Aortic smooth muscle cell (primary cell): ENCODE measurements around the gene SUCO.

DNA sequence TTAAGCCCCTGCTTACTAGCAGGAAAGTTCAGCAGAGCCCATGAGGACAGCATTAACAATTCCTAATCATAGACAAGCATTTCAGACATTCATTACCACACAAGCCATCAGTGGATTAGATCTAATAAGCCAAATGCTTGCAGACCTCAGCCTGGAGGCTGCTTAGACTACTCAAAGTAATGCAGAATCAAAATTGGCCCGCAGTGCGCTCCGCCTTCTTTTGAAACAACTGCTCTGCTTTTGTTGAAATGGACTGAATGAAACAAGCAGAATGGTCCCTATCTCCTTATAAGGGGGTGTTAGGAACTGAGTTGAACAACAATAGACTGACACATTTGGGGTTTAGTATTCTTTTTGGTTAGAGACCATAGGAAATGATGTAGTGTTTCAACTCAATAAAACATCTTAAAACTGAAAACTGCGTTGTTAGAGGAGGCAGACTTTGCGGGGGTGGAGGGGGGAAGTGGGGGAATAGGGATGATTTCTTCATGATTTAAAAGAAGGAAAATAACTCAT, 54.5 kb downstream of the GORAB start:
- RRBS: no CpG with 5 or more reads among the region's 5 CpGs

DNA sequence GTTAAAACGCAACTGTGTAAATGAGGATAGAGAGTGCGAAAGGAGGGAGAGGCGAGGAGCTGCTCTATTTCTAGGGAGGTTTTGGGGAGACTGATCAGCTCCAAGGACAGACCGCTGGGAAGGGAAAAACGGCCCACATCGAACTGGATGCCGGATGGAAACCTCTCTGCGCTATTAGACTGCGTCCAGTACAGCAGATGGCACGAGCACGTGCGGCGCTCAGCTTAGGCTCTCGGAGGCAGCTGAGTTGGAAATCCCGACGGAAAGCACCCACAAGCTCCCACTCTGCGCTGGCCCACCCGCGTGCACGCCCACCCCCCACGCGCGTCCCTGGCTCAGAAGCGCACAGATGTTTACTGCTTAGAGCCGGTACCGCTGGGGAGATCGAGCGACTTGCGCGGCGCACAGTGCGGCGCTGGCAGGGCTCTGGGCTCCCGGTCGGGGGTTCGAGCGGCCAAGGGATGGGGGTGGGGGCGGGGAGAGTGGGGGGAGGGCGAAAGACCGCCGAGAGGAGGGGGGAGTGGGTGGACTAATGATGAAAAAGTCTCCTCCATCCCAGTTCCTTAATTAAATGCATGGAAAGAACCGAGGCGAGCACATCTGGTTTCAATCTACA, 2.6 kb upstream of the PRRX1 start:
- RRBS: 4% methylated on average over 10 of the region's 43 CpGs

GRCh38 chr1:170667480-170667871, 3.5 kb downstream of the PRRX1 start:
- RRBS: no CpG with 5 or more reads among the region's 8 CpGs

GRCh38 chr1:170693081-170693676, 29.2 kb downstream of the PRRX1 start:
- RRBS: no CpG with 5 or more reads among the region's 2 CpGs

DNA sequence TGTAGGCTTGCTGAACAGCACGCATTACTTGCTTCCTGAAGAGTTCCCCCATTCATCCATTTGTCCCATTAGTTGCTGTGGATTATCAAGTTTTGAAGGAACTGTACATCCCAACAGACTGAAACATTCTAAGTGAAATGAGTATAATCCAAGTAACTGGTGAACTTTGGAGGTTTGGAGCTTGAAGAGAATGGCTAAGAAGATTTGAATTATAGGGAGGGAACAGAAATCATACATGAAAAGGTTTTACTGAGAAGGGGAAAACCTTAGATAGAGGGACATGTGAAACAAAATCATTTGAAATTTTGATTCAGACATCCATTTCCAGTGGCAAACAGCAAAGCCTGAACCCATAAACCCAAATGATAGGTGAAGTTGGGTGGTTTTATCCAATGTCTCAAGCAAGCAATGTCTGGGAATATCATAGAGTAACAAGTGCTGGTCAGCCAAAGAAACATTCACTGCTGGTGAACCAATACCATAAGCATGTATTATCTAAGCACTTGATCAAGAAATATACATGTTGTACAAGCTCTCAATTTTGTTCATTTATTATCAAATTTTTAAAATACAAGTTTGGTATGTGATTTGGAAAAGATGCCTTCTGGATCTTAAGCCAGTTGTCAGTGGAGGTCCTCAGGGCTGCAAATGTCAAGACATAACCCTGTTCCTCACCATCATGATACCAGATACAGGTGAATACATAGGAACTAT, 74.7 kb downstream of the PRRX1 start:
- RRBS: no CpG with 5 or more reads among the region's 1 CpG

DNA sequence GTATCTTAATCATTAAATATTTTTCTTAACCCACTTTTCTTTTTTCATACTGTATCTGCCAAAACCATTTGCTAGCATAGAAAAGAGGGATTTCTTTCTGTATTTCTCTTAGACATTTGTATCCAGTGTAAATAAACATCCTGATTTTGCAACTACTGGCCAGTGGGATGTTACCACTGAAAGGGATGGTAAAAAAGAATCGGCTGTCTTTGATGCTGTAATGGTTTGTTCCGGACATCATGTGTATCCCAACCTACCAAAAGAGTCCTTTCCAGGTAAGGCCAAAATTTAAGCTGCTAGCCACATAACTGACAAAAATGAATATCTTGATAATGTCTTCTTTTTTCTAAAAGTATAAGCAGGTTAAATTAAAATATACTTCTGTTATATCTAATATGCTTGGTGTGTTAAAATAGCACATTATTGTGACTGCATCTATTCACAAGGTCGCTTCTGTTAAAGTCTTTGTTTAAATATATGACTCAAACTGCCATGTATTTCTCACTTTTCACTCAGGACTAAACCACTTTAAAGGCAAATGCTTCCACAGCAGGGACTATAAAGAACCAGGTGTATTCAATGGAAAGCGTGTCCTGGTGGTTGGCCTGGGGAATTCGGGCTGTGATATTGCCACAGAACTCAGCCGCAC, 17.0 kb downstream of the FMO3 start:
- RRBS: no CpG with 5 or more reads among the region's 6 CpGs

DNA sequence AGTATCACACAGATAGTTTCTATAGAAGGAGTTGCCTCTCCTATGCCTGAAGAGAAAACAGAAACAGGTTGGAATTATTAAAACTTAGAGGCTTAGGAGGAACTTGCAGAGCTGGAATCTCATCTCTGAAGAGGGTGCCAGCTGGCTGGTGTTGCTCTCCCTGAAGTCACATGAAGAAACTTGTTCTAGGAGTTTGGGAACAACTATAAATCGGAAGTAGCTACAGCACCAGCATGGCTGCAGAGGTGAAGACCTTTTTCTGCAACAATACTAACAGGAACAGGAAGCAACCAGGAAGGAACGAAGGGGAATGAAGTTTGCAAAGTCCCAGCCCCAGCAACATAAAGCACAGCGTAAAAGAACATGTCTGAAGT, 35.8 kb downstream of the FMO3 start:
- RRBS: no CpG with 5 or more reads among the region's 3 CpGs

- RRBS: no CpG with 5 or more reads among the region's 4 CpGs
Measured at GRCh38 chr1:171160929-171161379, 24.1 kb upstream of the FMO2 start.

- RRBS: no CpG with 5 or more reads among the region's 3 CpGs
Measured at GRCh38 chr1:171524621-171525196, 39.4 kb downstream of the PRRC2C start.

DNA sequence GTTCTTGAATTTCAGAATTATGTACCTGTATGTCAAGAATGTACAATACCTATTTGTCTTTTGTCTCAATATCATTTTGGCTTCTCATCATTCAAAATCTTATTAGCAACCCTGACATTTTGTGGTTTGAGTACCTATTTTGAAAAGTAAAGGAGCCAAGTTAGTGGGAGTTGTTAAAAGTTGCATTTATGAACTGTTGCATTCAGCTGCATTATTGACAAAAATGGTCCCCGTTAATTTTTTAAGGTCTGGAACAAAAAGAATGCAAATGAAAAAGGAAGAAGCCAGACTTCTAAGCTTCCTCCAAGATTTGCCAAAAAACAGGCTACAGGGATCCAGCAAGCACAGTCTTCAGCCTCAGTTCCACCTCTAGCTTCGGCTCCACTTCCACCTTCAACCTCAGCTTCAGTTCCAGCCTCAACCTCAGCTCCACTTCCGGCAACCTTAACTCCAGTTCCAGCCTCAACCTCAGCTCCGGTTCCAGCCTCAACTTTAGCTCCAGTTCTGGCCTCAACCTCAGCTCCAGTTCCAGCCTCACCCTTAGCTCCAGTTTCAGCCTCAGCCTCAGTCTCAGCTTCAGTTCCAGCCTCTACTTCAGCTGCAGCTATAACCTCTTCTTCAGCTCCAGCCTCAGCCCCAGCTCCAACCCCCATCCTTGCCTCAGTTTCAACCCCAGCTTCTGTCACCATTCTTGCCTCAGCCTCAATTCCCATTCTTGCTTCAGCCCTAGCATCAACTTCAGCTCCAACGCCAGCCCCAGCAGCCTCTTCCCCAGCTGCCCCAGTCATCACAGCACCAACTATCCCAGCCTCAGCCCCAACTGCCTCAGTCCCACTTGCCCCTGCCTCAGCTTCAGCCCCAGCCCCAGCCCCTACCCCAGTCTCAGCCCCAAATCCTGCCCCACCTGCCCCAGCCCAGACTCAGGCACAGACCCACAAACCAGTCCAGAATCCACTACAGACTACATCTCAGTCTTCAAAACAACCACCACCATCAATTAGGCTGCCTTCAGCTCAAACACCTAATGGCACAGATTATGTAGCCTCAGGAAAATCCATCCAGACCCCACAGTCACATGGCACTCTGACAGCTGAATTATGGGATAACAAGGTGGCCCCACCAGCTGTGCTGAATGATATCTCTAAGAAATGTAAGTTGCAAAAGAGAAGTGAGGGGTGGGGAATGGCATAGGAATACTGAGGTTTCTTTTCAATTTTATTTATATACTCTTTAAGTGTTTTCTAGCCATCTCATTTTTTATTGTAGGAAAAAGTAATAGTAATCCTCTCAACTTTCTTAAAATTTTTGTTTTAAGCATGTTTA, 64.6 kb upstream of the MYOCOS start:
- RRBS: no CpG with 5 or more reads among the region's 5 CpGs

- RRBS: no CpG with 5 or more reads among the region's 15 CpGs
Measured at GRCh38 chr1:171654449-171655315, 2.2 kb upstream of the MYOC start.

GRCh38 chr1:171817819-171818046, 23.6 kb upstream of the DNM3 start:
- RRBS: no CpG with 5 or more reads among the region's 2 CpGs

- RRBS: 3% methylated on average over 3 of the region's 15 CpGs
Measured at GRCh38 chr1:172322061-172323045, 98.1 kb upstream of the C1orf105 start.

- RRBS: no CpG with 5 or more reads among the region's 2 CpGs
Measured at GRCh38 chr1:172427162-172427709, 6.8 kb downstream of the C1orf105 start.

DNA sequence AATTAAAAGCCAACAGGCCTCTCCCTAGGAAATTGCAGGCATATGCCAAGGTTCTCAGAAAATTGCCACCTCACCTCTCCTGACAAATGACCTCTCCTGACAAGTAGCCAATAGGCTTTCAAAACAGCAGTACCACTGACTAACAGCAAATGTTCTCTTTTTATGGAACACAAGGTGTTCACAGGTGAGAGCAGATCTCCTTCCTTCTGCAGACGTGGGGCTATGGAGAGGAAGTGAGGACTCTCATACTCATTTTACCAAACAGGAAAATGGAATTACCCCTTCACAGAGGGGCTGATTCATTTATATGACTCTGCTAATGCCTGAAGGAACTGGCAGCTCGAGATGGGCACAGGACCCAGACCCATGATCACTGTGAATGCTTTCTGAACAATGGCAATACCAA, 32.7 kb upstream of the SUCO start:
- RRBS: no CpG with 5 or more reads among the region's 2 CpGs

DNA sequence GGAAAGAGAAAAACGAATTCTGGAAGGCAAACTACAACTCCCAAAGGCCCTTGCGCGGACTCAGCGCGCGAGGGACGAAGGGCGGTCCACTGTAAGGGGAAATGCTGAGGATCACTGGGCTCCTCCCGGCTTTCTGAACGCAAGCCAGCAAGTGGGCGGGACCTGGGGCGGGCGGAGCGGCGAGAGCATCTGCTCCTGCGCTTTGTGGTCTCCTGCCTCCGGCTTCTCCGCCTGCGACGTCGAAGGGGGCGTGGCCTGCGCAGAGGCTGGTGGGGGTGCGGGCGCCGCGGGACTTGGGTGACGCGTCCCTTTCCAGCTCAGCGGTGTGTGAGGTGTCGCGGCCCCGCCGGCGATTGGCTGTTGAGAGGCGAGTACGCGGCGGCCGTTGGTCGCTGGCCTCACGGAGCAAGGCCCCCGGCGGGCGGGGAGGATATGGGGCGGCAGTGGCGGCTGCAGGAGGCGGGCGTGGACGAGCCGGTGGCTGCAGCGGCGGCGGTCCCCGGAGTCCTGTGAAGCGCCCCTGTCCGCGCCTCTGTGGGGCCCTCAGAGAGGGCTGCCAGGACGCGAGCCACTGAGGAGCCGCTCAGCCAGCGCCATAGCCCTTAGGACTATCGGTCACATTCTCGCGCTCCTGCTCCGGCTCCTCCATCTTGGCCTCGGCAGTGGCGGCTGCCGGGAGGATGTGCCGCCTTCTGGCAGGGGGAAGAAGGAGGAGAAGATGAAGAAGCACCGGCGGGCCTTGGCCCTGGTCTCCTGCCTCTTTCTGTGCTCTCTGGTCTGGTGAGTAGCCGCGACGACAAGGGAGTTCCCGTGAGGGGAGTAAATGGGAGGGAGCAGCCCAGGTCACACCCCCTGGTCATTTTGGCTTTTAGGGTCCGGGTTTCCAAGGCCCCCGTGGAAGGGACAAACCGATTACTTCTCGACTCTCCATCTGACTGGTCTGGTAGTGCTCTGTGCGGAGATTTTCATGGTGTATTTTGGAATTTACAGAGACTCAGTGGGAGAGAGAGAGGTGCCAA, at the start of gene SUCO:
SUCO (plus strand) TSS at position 433 of the 1,019 bp plus-strand sequence.
- RRBS: under 1% methylated on average over 28 of the region's 81 CpGs

- RRBS: no CpG with 5 or more reads among the region's 6 CpGs
Measured at GRCh38 chr1:172534076-172534424, 1.1 kb downstream of the SUCO start.

DNA sequence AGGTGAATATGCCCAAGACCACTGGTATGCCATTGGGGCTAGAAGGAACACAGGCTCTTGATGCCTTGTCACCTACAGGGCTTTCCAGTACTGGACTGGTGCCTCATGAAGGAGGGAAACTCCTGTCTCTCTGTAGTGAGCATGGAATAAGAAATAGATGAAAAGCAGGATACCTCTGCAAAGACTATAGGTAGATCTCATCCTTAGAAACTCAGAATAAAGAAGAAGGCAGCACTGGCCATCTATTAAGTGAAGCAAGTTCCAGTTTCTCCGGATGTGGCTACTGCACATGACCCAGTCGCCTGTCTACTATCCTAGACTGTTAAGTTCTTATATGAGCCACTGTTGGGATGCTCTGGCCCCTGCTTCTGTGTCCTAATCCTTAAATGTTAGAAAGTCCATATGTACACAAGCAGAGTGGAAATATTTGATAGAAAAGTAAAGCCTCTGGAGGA, 2.1 kb downstream of the FASLG start:
- RRBS: no CpG with 5 or more reads among the region's 2 CpGs

DNA sequence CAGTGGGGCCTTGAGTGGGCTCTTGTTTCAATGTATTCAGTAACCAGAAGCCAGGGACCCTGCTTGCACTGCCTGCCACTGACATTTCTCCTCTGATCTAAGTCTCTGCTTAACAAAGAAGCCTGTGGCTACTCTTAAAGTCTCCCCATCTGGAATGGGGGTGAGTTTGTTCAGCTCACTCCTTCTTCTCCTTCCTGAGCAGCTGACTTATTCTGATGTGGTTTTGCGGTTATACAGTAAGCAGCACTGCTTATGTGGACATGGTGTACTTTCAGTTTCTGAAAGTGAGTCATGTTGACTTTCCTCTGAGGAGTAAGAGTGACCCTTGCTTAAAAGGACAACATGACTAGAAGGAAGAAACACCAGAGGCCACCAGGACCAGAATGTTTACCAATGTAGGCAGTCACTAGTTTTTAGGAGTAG, 87.4 kb downstream of the FASLG start:
- RRBS: no CpG with 5 or more reads among the region's 1 CpG

DNA sequence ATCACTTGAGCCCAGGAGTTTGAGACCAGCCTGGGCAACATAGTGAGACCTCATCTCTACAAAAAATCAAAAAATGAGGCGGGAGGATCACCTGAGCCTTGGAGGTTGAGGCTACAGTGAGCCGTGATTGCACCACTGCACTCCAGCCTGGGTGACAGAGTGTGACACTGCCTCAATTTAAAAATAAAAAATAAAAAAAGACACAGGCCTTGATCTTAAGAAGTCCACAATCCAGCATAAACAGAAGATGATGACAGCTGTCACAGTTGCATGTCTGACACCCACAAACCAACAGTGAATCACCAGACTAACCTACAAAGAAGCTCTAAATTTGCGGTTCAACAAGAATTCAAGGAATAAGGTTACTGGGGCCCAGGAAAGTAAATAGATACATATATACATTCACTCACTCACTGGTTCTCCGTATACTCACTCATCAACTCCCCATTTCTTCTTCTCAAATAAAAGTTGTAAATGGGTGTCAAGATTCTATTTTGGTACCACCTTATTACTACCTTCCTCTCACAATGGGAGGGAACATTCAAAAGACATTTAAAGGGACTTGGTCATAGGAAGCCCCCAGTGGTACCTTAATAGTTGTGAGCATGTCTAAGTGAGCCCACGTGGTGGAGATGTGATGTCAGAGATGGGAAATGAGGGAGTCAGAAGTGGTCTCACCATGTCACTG, 66.9 kb upstream of the PRDX6 start:
- RRBS: no CpG with 5 or more reads among the region's 5 CpGs